H9 (cell line): ENCODE results near the gene SMIM34.

DNA sequence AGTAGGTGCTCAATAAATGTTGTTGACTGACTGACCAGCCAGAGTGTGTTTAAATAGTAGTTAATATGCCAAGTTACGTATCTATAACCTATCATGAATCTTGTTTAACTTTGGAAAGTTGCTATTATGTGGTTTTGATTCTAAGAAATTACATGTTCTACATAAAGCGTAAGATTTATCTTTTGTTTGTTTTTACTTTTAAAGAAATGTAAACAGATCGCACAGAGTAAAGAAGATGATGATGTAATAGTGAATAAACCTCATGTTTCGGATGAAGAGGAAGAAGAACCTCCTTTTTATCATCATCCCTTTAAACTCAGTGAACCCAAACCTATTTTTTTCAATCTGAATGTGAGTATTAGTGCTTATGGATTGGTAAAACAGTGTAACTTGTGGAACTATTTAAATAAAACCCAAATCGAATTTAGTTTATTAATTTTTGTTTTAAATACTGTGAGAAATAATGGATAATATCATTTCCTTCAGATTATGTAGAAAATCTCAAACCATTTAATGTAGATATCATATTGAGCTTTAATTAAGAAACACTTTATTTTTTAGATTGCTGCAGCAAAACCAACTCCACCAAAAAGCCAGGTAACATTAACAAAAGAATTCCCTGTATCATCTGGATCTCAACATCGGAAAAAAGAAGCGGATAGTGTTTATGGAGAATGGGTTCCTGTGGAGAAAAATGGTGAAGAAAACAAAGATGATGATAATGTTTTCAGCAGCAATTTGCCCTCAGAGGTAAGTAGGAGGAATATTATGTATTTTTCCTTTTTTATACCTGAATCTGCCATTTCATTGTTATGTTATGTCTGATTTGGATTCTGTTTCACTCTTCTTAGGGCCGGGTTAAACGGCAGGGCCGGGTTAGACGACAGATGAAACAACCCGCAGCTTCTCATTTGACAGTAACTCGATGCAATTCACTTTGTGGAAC lies 16.5 kb downstream of the SON start:
- PRO-cap, result no peak

DNA sequence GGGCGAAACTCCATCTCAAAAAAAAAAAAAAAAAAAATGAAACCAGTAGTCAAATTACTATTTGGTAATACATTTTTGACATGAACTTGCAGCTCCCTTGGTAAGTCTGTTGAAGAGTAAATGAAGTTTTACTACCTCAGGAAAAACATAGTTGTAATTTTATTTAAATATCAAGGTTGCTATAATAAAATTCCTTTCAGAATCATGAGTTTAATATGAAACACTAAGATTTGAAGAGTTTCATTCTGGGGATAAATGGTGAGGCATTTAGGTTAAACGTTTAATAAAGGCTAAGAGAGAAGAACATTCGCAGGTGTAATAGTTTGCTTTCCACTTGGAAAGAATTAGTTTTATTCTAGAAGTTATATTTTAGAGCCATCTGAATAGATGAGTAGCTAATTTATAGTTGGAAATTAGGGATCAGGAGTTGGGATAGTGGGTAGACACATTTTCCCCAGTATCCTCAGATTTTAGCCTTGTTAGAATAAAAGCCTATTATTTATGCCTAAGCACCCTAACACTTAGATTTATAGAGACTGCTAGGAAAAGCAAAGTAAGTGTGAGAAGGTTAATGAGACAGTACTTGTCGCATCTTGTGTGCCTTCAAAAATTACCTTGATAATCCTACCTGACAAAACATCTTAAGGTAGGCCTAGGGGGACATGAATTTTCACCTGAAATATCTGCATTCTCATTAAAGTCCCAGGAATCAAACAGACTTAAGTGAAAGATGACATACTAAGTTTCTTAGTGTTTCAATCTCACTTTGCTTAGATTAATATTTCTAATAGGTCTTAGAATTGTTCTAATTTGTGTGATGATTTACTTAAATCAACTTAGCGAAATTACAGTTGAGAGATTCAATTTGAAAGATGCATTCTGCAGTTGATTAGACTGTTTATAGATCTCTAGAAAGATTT lies 22.3 kb downstream of the SON start:
- PRO-cap, result no peak

DNA sequence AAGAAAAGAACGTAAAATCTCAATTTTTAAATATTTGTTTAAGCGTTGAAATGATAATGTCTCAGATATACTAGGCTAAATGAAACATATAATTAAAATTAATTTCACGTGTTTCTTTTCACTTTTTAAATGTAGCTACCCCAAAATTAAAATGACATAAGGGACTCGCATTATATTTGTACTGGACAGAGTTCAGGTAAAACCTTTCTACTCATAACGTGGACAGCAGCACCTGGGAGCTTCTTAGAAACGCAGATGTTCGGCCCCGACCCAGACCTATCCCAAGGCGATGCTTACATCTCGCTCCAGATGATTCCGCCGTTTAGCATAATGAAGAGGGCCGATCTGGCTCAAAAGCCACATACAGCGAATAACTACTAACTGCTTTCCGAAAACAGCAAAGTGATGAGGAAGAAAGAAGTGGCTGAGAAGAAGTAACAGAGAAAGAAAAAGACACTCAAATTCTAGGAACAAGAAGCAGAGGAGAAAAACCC lies 612 bp downstream of the CRYZL1 start:
- PRO-cap, result unidirectional peak, plus-strand start at position 246 of the sequence; bidirectional peak, plus-strand start at position 308 of the sequence, minus-strand start at position 283 of the sequence

DNA sequence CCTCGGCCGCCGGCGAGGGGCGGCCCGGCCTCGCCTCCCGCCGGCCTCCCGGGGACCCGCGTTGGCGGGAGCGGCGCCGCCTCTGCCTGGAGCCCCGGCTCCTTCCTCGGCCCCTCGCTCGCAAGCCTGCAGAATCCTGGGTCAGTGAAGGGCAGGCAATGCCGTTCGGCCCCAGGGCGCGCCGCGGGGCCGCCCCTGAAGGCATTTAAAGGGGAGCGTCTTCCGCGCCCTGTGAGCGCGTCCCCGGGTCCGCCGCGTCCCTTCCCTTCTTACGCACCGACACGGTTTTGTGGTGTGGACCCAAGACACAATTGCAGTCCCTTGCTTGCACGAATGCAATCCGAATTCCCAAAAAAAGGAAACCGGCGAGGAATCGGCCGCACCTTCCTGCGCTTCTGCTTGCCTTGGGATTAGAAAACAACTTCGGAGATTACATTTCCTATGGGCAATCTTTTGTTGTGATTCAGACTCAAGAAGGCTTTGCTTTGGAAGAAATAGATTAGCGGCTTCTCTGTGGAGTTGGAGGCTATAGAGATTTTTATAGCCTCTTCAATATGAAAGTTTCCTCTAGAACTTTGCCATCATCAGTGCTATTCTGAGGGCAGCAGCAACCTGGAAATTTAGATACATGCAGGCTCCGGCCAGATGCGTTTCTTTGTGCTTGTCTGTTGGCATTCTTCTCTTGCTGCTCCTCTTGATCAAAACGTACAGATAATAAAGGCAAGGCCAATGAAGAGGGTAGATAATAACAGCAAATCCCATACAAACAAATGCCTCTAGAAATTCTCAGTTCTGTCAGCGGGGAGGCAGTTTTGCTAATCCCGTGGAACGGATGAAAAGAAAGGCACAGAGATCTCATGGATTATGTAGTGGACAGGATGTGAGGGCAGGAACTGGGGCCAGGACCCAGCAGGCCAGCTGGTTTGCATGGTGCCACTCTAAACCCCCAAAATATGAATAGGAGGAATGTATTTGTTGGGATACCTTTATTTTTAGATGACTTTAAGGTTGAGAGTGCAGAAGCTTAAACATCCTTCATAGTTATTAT lies 1.1 kb downstream of the ITSN1 start:
- PRO-cap, result bidirectional peak, plus-strand start at position 131 of the sequence, minus-strand start at position 135 of the sequence; bidirectional peak, plus-strand start at position 272 of the sequence, minus-strand start at position 263 of the sequence

DNA sequence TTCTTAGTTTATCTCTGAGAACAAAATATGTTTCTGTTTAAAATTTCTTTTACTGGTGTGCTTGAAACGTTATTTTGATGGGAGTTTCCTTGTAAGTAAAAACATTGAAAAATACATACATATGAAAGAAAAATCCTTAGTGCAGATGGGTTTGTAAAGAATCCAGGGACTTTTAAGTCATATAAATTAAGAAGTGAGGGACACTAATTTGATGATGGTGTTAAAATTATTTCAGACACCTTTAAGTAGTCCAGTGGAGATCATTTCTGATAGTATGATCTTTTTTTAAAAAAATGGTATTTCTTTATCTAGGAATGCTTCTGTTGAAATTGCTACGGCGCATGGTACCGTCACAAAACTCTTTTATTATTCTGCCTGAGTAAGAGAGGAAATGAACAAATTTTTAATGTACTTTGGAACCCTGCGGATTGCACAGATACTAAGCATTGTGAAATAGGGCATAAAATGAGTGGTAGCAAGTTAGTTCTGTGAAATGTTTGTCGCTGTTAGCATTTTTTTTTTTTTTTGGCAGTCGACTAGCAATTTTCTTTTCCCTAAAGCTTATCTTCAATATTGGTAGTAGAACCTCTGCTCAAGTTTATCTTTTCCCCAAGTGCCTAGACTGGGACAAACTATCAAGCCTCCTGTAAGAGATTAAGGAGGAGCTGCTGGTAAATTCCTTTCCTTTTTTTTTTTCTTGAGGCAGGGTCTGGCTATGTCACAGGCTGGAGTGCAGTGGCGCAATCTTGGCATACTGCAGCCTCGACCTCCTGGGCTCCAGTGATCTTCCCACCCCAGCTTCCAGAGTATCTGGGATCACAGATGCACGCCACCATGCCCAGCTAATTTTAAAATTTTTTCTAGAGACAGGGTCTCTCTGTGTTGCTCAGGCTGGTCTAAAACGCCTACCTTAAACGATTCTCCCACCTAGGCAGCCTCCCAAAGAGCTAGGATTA lies 2.1 kb downstream of the ITSN1 start:
- PRO-cap, result no peak

GRCh38 chr21:33760411-33761624 lies 118.5 kb downstream of the ITSN1 start:
- PRO-cap, result no peak

DNA sequence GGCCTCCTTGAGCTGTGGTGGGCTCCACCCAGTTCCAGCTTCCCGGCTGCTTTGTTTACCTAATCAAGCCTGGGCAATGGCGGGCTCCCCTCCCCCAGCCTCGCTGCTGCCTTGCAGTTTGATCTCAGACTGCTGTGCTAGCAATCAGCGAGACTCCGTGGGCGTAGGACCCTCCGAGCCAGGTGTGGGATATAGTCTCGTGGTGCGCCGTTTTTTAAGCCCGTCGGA lies 15.4 kb upstream of the ATP5PO start:
- PRO-cap, result unidirectional peak, plus-strand start at position 62 of the sequence; unidirectional peak, plus-strand start at position 150 of the sequence

GRCh38 chr21:33975292-33975991 lies 59.8 kb upstream of the ATP5PO start:
- PRO-cap, result no peak

GRCh38 chr21:34200856-34201796 lies 127.7 kb downstream of the MRPS6 start:
- PRO-cap, result no peak

- PRO-cap, result no peak
Observed at GRCh38 chr21:34423689-34424271, at the start of gene SMIM34. Gene SMIM34 (minus strand): TSS chr21:34423951.

DNA sequence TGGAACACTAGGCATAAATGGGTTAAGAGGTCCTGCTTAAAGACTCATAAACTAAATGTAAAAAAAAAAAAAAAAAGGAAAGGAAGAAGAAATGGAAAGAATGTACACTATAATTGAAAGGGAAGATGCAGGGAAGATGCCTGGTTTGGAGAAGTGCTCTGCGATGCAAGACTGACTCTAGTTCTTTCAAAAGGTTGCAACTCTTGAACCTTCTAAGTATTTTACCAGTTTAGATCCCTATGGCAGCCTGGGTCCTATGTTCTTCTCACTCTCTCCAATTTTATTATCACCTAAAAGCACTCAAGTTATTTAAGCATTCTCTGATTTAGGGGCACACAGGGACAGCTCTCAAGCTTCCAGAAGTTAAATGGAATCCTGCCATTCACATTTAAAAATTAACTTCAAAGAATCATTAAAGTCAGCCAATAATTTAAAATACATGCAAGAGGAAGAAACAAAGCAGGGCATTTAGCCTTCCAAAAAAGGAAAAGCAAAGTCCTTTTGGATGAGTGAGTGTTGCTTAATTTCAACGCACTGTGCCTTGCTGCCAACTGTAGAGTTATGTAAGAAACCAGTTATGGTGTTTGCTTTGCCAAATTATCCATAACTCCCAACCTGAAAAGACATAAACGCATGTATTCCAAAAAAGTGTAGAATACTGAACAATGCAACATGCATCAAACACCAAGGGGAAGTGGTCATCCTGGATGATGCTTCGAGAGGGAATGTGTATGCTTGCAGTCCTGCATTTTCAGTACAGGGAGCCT lies 16.0 kb upstream of the KCNE1 start:
- PRO-cap, result no peak

DNA sequence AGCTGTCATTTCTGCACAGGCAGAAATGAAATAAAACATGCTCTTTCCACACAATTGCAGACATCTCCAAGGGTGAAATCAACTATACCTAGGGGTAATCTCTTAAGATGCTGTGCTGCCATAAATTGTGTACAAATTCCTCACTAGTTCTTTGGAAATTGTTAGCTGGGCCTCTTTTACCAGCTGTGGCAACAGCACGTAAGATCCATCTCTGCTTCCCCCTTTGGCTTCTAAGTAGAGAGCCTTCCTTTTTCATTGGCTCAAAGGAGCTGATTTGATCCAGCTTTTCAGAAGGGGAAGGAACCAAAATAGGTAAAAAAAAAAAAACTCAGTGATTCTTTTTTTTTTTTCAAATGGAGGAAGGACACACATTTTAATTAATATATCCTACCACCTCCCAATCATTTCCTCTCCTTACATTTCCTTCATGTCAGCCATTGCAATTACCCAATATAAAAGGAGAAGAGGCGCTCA lies 4.0 kb upstream of the RCAN1 start:
- PRO-cap, result no peak

DNA sequence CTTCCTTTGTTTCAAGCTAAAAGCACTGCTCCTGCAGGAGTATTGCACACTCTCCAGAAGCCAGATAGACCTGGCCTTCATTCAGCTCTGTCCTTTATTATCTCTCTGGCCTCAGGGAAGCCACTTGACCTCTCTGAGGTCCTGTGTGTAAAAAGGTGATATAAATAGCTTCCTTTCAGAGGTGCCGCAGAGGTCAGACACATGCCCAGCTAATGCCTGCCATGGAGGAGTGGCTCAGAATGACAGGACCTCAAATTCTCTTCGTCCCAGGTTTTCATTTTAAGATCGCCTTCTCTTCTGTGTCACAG lies 5.4 kb upstream of the RCAN1 start:
- PRO-cap, result no peak

GRCh38 chr21:34669221-34669995 lies 614 bp downstream of the CLIC6 start:
- PRO-cap, result no peak

GRCh38 chr21:34726504-34727109 lies 57.8 kb downstream of the CLIC6 start:
- PRO-cap, result no peak

DNA sequence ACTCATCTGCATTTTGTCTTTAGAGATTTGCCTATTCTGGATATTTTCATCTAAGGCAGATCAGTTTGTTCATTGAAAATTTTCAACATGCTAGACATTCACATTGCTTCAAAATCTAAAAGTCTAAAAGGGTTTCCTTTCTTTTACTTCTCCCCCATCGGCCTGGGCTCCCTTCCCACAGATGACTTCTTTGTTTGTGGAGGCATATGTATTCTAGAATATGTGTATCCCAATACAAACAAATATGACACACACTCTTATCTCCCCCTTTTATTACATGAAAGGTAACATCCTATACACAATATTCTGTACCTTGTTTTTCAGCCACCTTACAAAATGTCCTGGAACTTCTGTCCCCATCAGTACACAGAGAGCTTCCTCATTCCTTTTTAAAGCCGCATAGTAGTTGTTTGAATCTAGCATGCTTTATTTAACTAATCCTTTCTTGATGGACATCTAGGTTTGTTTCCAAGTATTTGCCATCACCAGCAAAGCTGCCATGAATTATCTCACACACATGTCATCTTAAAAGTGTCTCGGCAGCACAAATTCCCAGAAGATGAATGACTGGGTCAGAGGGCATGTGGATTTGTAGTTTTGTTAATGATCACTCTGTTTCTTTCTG lies 68.1 kb downstream of the CLIC6 start:
- PRO-cap, result no peak

- PRO-cap, result no peak
Observed at GRCh38 chr21:34790101-34790892, 121.5 kb downstream of the CLIC6 start.

GRCh38 chr21:34790893-34791728 lies 122.3 kb downstream of the CLIC6 start:
- PRO-cap, result no peak

GRCh38 chr21:34792073-34792676 lies 123.4 kb downstream of the CLIC6 start:
- PRO-cap, result no peak

DNA sequence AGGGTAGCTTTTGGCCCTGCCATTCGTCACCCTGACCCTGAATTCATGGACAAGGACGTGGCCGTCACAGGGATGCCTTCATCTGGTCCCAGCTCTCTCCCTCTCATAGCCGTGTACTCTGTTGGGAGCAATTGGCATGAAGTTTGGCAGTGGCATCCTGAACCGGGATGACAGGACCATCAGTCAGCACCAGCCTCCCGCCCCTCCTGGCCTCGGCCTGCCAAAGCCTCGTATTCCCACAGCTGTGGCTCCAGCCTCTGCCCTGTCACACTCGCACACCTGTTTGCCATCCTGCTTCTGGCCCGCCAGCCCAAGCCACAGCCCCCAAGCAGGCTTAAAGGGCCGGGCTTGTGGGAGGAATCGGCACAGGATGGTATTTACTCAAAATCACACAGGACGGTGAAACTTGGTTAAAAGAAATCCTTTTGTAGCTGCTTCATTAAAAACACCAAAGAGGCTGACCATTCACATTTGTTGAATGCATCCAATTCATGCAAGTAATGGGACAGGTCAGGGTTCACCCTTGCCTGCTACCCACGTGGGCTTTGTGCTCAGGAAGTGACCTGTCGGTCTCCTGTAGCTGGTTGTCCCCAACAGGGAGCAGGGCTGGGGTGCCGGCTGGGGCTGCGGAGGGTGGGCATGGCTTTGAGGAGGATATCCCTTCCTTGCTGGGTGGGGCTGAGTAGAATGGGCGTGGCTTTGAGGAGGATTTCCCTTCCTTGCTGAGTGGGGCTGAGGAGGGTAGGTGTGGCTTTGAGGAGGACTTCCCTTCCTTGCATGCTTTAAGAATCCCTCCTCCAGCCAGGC lies 151.0 kb downstream of the CLIC6 start:
- PRO-cap, result no peak